Mammary microvascular endothelial cell (primary cell): Measurements from ENCODE around the genes CD19 and NPIPB11.

DNA sequence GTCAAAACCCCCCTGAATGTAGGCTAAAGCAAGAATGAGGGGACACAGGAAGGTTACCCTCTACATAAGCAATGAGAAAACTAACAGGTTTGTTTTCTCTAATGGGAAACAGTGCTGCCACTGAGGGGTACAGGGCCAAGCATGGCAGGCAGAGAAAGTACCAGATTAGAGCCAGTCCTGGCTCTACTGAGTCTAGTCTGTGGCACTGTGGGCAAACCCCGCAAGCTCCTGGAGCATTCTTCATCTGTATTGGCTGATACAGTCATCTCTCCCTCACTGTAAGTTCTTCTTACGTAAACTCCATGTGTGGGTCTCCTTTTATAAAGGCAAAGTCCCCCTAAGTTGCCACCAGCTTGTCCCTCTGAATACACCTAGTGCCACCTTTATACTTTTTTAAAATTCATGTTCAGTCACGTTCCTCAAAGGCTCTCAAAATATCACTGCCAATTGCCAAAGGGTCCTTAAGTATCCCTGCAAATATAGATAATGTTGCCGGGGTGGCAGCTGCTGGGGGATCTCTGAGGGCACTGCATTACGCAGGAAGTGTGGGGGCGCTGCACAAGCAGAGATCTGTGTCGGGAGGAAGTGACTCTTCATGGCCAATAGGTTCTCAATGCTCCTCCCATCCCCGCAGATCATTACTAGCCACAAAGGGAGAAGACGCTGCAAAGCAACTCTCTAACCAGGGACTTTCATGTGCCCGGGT, 18.8 kb downstream of the XPO6 start:
- RAMPAGE, long total RNA = no peak

GRCh38 chr16:28311993-28312278, 19.6 kb downstream of the SBK1 start:
- RAMPAGE, long total RNA = no peak

GRCh38 chr16:28491124-28491613, 705 bp downstream of the CLN3 start:
- RAMPAGE, long total RNA = no peak

DNA sequence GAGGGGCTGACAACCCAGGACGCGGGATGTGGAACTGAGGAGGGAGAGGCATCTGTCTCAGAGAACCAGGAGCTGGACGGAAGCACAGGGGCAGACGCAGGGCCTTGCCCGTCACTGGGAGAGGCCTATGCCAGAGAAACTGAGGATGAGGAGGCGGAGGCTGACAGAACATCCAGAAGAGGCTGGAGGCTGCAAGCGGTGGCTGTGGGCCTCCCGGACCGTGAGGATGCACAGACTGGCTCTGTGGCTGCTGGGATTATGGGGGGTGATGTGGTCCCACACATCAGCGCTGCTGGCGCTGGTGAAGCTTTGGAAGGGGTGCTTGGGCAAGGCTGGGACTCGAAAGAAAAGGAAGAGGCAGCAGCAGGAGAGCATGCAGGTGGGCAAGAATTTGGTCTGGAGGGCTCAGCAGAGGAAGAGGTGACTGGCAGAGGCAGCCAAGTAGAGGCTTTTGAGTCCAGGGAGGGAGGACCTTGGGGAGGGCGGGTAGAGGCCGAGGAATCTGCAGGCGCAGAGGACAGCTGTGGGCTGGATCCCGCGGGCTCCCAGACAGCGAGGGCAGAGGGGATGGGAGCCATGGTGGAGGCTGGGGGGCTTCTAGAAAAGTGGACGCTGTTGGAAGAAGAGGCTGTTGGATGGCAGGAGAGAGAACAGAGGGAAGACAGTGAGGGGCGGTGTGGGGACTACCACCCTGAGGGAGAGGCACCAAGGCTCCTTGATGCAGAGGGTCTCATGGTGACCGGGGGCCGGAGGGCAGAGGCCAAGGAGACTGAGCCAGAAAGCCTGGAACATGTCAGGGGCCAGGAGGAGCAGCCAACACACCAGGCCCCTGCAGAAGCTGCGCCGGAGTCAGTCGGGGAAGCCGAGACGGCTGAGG, 2.9 kb downstream of the APOBR start:
- RAMPAGE, long total RNA = no peak

GRCh38 chr16:28498932-28499381, 4.5 kb downstream of the APOBR start:
- RAMPAGE, long total RNA = no peak

GRCh38 chr16:28688495-28688889, 22.8 kb upstream of the EIF3C start:
- RAMPAGE, long total RNA = no peak

GRCh38 chr16:28836141-28836693, 9.9 kb downstream of the TUFM start:
- RAMPAGE, long total RNA = no peak

DNA sequence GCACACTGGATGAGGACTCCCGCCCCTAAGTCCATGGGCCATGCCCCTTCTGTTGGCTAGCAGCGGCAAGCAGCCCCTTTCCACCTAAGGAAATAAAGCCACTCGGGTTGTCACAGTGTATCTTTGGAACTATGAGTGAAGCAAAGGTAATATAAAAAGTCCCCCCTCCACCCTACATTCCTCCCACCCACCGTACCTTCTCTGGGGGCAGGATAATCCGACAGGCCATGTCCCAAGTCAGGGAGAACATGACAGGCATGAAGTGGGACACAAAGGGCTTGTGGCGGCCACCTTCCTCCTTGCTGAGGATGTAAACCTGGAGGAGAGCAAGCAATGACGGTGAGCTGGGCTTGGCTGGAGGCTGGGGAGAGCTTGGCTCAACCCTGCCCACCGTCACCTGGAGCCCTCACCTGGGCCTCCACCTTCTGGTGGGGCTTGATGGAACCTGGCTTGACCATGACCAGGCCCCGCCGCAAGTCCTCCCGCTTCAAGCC, 2.6 kb downstream of the TUFM start:
- RAMPAGE, long total RNA = no peak

DNA sequence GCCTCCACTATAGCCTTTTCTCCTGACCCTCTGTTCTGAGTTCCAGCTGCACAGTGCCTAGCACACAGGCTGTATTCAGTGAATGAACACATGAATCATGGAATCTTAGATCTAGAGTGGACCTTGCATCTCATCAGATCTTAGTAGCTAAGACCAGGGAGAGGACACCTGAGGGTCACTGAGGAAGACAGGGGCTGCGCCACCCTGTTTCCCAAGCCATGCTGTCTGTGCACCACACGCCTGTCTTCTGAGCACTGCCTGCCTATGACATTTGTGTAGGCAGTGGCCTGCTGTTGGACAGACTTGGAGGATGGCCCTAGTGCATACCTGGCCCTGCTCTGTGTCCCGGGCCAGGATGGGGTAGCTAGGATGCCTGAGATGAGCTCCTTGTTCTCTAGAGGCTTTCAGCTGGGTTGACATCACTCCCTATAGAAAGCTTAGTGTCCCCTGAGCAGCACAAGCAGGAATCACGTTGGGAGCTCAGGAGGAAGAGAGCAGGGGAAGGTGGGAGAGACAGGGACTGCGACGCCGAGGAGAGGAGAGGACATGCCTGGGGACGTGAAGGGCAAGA, 6.3 kb downstream of the SH2B1 start:
- RAMPAGE, long total RNA = no peak

- RAMPAGE, long total RNA = no peak
Observed at GRCh38 chr16:28910851-28911360, 14.1 kb downstream of the RABEP2 start.

GRCh38 chr16:28926618-28926817, 1.5 kb upstream of the RABEP2 start:
- RAMPAGE, long total RNA = no peak

- RAMPAGE, long total RNA = no peak
Observed at GRCh38 chr16:28931701-28932224, at the start of gene CD19. TSS of gene CD19 (plus strand) at chr16:28931971.

GRCh38 chr16:28974999-28975742, 593 bp downstream of the SPNS1 start:
- RAMPAGE, long total RNA = no peak

DNA sequence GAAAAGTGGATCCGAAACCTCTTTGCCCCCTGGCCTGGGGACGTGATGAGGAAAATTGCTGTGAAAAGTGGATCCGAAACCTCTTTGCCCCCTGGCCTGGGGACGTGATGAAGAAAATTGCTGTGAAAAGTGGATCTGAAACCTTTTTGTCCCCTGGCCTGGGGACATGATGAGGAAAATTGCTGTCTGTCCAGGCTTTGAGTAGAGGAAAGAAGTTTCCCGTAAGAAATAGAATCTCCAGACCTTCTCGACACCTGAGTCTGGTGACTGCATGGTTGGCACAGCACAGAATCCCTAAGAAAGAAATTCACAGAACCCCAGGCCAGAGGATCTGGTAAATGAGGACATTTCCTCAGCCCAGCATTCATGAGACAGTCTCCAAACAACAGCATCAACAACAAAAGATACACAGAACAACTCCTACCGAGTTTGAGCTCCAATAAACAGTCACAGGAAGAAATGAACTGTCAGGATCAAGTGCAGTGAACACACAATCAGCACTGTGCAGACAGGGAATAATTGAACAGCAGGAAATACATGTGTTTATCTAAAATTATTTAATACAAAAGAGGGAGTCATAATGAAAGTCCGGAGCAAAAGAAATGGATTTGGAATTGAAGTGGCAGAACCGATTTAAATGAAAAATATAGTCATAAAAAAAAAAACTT, 189.0 kb downstream of the LAT start:
- RAMPAGE, long total RNA = no peak

- RAMPAGE, long total RNA = no peak
Observed at GRCh38 chr16:29284938-29285852, 121.3 kb downstream of the NPIPB11 start.

DNA sequence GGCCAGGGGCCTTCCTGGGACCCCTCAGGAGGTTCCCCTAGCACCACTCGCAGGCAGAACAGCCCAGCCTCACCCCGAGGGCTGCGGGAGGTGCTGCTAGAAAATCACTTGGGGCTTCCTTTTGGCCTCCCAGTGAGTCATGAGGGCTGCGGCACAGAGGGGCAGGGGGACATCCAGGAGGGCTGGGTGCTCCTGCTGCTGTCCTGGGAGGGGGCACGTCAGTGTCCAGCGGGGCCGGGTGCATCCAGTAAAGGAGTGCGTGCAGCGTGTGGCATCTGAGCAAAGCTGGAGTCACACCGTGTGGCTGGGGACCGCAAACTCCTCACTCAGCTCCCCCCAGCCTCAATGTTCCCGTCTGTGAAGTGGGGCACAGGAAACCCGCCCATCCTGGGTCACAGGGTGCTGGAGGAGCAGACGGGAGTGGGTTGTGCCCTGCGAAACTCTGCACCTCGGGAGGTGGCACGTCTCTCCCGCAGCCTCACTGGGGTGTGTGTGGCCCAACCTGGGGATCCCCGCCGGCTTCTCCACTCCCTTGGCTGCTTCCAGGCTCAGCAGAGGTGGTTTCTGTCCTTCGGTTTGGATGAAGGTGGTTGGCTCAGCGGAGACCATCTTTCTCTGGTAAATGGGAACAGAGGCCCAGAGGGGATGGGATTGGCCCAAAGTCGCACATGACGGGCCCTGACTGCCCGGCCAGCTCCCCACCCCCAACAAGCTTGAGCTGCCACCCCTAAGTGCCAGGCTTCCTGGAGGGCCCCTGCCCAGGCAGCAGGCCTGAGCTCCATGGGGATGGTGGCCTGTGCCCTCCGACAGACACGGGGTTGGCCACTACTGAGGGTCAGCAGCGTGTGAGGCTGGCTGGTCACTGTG, 115.0 kb downstream of the NPIPB11 start:
- RAMPAGE, long total RNA = no peak

GRCh38 chr16:29406626-29406995, at the start of gene NPIPB11:
TSS of gene NPIPB11 (minus strand) at chr16:29406711.
- RAMPAGE, long total RNA = no peak

DNA sequence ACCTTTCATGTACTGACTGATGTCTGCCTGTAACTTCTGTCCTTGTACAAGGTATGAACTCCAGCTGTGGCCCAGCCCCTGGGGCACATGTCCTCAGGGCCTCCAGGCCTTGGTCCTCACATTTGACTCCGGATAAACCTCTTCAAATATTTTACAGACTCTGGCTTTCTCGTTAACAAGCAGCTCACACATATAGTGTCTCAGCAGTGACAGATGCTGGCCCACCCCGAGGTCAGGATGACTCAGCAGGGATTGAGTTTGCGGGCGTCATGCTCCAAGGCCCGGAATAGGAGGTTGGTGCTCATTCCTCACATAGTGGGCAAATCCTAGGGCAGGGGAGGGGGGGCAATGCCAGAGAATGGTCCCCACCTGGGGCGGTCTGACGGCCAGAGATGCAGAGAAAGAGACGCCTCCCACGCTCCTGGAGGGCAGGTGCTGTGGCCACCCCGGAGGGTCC, 58.3 kb upstream of the SPN start:
- RAMPAGE, long total RNA = no peak

DNA sequence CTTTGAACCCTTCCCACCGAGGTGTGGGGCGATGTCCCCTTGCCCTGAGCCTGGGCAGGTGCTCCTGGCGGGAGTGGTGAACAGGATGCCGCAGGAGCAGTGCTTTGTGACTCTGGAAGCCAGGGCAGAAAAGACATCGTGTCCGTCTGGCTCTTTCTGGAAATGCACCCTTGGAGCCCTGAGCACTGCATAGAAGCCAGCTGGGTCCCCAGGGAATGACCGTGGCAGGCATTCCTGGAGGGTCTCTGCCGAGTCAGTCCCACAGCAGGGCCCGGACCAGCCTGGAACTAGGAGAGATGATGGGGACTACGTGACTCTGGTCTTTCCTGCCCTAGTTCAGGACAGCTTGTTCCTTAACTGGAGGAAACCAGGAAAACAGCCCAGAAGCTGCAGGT, 33.7 kb upstream of the SPN start:
- RAMPAGE, long total RNA = no peak

DNA sequence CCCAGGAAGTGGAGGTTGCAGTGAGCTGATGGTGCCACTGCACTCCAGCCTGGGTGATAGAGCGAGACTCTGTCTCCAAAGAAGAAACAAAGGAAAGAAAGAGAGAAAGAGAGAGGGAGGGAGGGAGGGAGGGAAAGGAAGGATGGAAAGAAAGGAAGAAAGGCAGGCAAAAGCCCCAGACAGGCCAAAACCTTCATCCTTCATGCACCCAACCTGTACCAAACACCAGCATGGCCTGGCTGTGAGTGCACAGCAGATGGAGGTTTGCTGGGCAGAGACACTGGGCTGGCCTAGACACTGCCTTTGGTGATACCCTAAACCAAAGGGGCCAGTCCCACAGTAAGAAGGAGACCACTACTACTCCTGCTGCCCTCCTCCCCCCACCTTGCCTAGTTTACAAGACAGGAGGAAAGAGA, 18.9 kb downstream of the QPRT start:
- RAMPAGE, long total RNA = no peak